Fibroblast of the aortic adventitia (primary cell): Measurements from ENCODE around the genes CEP44 and ADAM29.

DNA sequence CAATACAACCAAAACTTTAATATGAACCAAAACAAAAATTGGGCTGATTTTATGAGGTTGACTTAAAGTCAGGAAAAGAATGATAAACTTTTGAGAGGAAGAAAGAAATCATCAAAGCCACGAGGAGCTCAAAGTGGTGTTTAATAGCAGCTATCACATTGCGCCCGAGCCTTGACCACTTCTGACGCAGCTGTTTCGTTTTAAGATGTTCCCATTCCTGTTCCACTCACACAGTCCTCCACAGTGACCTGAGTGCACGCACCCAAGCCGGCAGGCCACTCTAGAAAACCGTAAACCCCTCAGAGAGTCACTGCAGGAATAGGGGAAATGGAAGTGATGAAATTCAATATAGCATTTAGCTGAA lies 17.8 kb upstream of the HAND2 start:
- CAGE, long polyA plus RNA: no peak

DNA sequence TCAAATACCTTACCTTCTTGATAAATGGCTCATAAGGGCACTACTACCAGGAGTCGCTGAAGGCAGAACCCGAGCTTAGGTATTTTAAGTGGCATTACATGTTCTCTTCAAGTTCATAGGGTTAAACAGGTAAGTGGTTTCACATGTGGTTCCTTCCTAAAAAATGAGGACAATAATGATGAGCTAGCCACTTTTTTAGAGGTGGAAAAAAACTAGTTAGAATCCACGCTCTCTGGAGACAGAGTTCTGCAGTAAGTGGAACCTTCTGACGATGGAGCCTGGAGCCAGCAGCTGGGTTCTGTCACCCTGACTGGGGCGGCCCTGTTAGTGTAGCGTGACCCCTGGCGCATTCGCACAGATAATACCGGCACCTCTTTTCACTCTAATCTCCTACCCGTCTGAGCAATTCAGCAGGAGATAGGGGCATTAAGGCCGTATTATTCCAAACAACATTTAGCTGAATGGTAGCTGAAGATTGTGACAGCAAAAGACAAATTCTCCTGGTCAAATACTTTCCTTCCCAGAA lies 292.7 kb downstream of the FBXO8 start:
- CAGE, long polyA plus RNA: no peak

- CAGE, long polyA plus RNA: no peak
Observed at GRCh38 chr4:174283507-174284590, at the start of gene CEP44. Gene CEP44 (plus strand): TSS chr4:174283911.

GRCh38 chr4:174461758-174462085 lies 60.6 kb downstream of the HPGD start:
- CAGE, long polyA plus RNA: no peak

- CAGE, long polyA plus RNA: no peak
Observed at GRCh38 chr4:174681676-174681915, 147.5 kb downstream of the GLRA3 start.

DNA sequence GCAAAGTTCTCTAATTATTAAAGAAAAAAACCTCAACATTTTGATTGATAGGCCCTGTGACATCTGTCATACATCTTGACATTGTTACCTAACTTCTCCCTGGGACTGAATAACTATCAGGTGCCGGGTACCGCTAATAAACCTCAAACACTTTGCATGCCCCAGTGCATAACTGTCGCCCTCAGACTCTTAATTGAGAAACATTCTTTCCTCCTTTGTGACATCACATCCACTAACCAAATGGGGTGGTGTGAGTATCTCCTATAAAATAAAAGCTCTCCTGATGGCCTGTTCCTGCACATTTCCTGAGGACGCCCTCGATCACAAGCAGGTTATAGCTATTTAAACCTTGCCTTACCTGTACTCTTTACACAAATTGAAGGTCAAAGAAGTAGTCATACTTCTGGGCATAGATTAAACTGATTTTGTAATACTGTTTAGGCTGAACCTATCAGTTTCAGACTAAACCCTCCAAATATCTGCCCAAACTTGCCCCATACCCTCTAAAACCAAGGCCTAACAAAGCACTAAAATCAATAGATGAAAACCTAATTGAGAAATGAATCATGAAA lies at the start of gene ADAM29:
Gene ADAM29, plus strand, starts transcription at position 218 of the 572 bp plus-strand sequence.
- CAGE, long polyA plus RNA: no peak

GRCh38 chr4:176296427-176296626 lies 23.4 kb upstream of the SPCS3 start:
- CAGE, long polyA plus RNA: no peak

DNA sequence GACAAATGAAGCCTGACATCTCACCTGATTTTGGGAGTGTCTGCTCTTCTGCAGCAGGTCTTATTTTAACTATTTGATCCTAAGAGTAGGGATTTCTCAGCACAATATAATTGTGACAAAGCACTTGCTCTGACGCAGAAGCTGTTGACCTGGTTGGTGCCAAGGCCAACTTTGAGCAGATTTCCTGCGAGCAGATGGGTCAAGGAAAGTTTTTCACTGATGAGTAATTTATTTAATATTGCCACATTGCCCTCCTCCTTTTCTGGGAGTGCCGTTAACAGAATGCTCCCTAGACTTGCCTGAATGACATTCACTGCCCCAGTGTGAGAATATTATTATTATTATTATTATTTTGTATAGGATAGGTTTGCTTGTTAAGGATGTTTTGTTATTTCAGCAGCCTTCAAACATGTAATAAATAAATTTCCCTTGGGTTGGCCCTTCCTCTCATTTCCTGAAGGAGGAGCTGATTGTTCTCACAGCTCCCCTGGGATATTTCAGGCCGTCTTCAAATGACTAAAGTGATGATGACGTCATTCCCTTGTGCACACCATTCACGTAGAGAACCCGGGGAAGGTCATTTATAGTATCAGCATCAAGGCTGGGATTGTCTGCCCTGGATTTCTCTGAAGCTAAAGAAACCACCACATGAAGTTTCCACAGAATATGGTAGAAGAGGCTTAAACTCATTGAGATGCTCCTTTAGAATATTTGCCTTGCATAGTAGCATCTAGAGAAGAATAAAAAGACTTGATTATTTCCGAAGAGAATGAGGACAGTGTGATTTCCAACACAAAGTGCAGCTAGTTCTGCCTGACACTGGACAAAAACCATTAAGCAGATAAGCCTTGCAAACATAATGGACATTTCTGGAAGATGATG lies 156.8 kb downstream of the VEGFC start:
- CAGE, long polyA plus RNA: no peak

DNA sequence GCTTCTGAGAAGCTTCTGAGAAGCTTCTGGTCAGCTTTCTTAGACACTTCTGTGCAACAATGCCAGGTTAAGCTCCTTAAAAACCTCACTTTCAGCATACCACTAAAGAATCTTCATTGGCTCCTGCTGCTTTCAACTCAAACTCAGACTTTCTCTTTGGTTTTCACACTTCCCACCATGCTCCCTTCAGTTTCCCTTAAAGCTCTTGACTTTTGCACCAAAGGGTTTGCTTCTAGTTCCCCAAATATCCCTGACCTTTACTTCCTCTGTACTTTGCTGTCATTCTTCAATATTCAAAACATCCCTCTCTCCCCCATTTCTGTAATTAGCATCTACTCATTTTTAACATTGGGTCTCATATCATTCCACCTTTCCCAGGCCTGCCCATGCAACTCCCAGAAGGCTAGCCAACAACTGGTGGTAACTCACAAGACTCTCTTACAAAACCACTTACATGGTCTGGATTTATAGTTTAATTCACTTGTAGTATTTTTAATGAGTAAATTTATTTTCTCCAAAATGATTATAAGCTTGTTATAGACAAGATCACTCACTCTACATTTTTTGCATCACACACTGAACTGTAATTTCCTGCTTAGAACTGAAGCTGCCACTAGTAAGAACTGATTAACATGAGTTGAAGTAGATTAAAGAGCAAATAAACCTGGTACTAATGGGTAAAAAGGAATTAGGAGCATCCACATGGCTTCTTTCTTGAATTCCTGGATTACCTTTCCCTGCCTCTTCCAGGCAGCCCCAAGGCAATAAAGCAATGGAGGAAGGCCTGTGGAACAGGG lies 6.4 kb downstream of the VEGFC start:
- CAGE, long polyA plus RNA: no peak

- CAGE, long polyA plus RNA: no peak
Observed at GRCh38 chr4:177445533-177445860, 3.3 kb upstream of the AGA start.

DNA sequence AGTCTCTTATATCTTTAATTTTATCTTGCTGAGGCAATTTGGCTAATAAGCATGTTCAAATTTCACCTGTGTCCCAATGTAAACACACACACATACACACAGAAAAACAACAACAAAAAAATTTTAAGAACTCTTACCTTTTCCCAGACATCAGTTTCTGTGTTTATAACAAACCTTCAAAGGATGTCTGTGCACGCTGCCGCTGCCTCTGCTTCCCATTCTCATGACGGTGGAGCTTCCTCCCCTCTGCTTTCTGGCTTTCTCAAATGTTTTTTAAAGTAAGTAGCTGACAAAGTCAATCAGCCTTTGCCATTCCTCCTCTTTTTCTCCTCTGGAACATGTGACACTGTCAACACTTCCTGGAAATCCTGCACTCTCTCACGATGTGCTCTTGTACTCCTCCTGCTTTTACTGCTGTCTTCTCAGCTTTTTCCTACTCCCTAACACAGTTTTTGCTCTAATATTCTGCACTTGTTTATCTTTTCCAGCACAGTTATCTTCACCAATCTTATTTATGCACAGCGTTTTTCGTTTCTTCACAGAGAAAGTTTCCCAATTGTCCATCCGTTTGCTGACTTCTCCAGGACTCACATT lies 465.5 kb upstream of the AGA start:
- CAGE, long polyA plus RNA: no peak

GRCh38 chr4:178037852-178038198 lies 595.6 kb upstream of the AGA start:
- CAGE, long polyA plus RNA: no peak

GRCh38 chr4:180057824-180058171 lies 2185.4 kb upstream of the TENM3 start:
- CAGE, long polyA plus RNA: no peak

DNA sequence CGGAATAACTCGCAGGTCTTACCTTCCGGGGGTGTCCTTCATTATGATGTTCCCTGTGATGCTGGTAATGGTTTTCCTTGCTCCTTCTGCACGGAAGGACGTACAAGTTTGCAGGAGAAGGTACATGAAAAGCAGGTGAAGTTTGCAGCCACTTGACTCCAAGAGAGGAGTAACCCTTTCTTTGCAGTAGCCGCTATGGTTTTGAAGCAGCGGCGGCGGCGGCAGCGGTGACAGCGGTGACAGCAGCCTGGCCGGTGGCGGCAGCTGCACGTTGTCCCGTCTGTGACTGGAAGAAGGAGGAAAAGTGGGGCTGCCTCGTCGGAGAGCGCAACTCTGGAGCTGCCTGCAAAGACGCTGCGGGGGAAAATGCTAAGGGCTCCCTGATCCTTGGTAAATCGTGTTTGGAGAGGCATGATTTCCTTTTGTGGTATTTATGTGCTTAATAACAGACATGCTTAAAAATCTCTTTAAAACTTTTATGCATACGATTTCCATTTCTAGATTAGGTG lies 2183.6 kb upstream of the TENM3 start:
- CAGE, long polyA plus RNA: no peak

- CAGE, long polyA plus RNA: no peak
Observed at GRCh38 chr4:182143622-182144625, 99.3 kb upstream of the TENM3 start.

DNA sequence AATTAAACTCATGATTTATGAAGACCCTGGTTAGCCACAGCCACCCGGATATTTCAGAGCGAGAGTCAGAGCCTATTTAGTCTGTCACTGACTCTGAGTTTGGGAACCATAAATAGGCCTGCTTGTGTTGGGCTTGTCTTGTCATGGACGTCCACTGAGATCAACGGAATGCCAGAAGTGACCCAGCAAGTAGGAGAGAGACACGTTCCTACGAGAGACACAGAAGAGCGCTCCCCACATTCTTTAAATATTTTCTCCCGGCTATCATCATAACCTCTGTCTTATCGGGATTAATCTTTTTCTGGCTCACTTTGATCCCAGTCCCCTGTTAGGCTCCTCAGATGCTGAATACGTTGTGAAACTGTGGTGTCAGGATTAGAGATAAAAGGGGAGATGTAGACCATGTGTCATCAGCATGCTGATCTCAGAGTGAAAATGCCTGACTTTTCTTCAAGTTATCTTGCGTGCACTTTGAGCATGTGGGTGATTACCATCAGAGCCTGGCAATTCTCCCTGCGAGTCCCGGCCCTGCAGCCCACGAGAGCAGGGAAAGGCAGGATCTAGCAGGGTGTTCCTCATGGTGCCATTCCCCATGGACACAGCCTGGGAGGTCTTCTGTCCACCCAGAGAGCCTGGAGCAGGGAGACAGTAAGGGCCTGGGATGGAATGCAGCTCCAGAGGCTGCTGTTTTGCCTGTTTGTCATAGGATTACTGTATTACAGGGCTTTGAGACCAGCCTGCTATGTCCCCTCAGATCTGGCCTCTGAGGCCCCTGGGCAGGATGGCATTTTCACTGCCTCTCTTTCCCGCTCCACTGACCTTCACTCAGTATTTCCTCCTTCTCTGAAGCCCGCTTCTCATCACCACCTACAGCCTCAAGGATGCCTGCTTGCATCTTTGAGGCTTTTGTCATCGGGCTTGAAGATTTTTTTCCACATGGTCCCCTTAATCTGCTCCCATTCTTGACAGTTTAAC lies 2.8 kb upstream of the TENM3 start:
- CAGE, long polyA plus RNA: no peak

DNA sequence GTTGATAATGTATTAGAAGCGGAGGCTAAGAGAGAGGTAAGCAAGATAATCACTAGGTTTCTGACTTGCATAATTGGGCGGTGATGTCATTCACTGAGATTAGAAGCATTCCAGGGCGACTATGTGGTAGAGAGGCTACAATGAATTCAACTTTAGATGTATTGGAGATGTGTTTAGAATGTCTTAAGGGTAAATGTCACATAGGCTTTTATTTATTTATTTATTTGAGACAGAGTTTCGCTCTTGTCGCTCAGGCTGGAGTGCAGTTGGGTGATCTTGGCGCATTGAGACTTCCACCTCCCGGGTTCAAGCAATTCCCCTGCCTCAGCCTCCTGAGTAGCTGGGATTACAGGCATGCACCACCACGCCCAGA lies 310 bp upstream of the TENM3 start:
- CAGE, long polyA plus RNA: no peak

DNA sequence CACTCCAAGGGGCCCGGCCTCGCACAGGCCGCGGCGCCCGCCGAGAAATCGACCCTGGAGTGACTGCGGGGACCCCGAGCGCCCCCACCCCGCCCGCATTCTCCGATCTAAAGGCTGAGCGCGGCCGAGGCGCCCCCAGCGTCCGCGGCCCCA lies 260 bp downstream of the DCTD start:
- CAGE, long polyA plus RNA: no peak

DNA sequence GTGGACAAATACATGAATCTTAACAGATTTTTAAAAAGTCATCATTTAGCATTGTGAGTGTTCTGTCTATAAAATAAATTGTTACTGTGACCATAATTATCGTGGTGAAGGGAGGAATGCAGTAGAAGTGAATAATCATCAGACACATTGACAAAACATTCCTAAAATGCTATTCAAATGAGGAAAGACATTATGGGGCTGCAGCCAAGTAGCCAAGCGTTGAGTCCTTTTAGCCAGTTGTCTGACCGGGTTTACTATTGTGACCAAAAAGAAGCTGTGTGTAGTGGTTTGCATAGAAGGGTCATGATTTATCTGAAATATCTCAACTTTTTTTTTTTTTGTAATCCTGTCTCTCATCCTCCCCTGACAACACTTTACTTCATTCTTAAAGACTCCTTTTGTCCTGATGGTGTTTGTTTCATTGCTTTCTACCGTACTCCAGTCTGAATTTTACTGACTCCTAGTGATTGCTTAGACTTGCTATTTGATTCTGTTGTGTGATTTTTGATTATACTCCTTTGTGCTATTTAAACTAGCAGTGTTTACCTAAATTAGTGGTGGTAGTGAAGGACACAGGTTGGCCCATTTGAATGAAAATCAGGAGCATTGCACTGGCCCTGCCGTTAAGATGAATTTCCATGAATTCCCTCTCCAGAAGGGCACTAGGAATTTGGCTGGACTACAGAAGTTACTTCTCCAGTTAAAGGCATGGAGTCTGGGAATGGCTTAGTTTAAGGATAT lies 19.7 kb downstream of the WWC2 start:
- CAGE, long polyA plus RNA: no peak

- CAGE, long polyA plus RNA: no peak
Observed at GRCh38 chr4:183154636-183155623, 55.9 kb downstream of the WWC2 start.